Myometrial cell (primary cell): ENCODE measurements around the genes ZFR2 and SIRT6.

GRCh38 chr19:3868259-3869490, at the start of gene ZFR2:
Gene ZFR2, minus strand, starts transcription at chr19:3869038.
- RAMPAGE, long total RNA: no peak

DNA sequence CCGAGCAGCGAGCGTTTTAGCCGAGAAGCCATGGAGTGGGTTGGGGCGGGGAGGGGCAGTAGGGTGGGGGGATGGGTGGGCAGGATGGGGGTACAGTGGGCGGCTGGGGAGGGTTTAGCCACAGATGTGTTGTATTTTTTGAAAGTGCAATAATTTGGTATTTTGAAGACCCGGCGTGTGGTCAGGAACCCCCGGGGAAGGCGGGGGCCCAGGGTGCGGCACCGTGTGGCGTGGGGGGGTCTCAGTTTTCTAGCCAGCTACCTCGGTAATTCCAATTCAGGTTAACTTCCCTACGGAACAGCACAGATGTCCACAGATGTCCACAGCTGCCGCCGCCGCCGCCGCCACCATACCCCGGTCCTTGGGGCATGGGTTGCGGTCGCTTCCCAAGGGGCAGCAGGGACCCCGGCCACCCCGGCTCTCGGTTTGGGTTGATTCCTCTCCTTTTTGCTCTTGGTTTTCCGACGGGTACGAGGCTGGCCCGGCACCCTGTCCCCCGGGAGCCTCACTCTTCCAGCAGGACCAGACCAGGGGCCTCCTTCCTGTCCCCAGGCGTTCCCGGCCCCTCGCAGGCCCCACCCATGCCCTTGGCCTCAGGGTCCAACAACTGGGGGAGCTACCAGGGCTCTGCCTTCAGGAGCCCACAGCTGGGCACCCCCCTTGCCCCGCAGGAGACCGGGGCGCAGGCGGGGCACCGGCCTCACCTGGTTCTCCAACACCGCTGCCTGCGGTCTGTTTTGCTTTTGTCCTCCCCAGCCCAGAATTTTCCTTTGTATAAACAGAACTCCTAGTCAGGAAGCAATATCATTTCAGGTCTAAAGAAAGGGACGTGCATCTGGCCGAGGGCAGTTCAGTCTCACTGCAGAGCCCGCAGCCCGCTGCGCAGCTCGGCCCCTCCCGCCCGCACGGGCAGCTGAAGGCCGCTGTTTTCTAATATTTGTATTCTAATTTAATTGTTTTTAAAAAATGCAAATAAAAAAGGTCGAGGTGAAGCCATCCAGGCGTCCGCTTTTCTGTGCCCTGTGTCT, 28.0 kb downstream of the ZBTB7A start:
- RAMPAGE, long total RNA: no peak

- RAMPAGE, long total RNA: no peak
Observed at GRCh38 chr19:4058647-4059323, 7.9 kb downstream of the ZBTB7A start.

GRCh38 chr19:4065339-4066313, 1.1 kb downstream of the ZBTB7A start:
- RAMPAGE, long total RNA: no peak

DNA sequence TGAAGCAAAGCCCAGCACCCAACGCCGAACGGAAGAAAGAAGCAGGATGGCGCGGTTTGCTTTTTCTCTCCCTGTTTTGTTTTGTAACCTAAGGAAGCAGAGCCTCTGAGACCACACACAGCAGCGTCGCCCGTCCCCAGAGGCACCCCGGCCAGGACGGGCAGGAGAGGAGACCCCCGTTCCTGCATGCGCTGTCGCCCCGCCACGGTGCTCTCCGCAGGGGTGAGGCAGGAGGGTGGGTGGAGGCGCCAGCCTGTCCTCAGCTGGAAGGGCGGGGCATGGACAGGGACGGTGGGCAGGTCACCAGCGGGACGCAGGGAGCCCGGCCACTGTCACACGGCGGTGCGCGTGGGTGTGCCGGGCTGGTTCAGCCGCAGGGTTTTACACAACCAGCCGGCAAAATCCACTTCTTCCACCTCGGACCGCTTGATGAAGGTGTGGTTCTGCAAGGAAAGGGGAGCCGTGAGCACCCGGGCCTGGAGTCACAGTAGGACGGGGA, 23.6 kb upstream of the ZBTB7A start:
- RAMPAGE, long total RNA: no peak

- RAMPAGE, long total RNA: no peak
Observed at GRCh38 chr19:4140383-4140714, 13.1 kb upstream of the CREB3L3 start.

DNA sequence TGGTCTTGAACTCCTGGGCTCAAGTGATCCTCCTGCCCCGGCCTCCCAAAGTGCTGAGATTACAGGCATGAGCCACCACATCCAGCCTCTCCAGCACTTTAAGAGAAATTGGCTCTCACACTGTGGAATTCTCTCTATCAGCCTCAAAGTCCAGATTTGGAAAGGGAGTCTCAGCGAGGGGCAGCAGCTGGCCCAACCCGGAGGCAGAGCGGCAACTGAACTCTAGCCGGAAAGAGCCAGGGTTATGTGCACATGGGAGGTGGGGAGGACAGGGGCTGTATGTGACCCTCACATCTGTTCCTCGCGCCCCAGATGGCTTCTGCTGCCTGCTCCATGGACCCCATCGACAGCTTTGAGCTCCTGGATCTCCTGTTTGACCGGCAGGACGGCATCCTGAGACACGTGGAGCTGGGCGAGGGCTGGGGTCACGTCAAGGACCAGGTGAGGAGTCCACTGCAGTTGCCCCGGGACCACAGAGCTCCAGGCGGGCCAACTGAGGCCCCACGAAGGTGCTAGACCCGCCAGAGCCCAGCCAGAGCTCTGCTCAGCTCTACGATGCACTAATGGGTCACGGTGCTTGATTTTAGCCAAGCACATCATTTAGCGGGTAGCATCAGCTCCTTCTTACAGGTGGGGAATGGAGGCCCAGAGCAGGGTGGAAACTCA, 1.3 kb downstream of the CREB3L3 start:
- RAMPAGE, long total RNA: no peak

GRCh38 chr19:4170949-4171797, 11.2 kb downstream of the SIRT6 start:
- RAMPAGE, long total RNA: no peak

GRCh38 chr19:4181941-4182779, at the start of gene SIRT6:
Gene SIRT6, minus strand, starts transcription at chr19:4182563.
- RAMPAGE, long total RNA: no peak

DNA sequence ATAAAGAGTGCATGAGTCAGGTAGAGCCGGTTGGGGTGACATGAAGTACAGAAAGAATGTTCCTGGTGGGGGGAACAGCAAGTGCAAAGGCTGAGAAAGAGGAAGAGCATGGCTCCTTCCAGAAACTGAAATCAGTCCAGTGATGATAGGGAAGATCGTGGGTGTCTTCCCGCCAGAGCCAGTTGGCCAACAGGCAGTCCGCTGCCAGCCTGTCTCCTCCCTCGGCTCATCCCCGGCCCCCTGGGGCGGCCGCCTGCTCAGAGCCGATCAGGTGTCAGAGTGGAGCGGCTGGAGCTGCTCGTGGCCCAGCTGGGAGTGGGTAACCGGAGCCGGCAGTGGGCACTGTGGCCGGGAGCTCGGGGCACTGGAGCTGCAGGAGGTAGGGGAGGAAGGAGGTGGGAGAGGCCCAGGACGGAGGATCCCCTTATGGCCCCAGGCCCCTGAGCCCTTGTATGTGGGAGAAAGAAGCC, 1.5 kb downstream of the ANKRD24 start:
- RAMPAGE, long total RNA: no peak

DNA sequence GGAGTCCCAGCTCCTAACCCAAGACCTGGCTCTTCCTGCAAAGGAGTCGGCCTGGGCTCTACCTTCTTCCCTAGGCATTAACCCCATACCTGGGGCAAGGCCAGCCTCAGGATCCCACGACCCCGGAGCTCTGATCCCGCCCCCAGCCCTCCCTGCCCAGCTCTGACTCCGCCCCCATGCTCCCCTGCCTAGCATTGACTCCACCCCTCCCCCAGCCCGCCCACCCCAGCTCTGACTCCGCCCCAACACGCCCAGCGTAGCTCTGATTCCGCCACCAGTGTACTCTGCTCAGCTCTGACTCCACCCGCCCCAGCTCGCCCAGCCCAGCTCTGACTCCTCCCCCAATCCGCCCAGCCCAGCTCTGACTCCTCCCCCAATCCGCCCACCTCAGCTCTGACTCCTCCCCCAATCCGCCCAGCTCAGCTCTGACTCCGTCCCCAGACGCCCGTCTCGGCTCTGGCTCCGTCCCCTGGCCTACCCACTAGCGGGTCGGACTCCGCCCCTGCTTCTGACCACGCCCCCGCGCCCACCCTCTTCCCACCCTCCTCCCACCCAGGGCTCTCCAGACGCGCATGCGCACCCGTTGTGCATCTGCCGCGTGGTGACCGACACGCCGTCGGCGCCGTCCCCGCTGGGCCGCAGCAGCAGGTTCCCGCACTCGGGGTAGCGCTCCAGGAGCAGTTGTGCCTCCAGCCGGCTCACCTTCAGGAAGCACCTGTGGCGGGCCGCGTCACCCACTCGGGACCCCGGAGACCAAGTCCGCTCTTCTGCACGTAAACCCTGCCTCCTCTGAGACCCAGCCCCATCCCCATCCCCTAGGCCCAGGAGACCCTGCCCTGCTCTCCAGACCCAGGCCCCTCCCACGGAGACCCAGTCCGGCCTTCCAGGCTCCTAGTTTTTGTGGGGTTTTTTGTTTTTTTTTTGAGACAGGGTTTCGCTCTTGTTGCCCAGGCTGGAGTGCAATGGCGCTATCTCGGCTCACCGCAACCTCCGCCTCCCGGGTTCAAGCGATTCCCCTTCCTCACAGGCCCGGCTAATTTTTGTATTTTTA, 10.2 kb downstream of the STAP2 start:
- RAMPAGE, long total RNA: no peak

GRCh38 chr19:4357196-4357842, 14.0 kb downstream of the MPND start:
- RAMPAGE, long total RNA: no peak

DNA sequence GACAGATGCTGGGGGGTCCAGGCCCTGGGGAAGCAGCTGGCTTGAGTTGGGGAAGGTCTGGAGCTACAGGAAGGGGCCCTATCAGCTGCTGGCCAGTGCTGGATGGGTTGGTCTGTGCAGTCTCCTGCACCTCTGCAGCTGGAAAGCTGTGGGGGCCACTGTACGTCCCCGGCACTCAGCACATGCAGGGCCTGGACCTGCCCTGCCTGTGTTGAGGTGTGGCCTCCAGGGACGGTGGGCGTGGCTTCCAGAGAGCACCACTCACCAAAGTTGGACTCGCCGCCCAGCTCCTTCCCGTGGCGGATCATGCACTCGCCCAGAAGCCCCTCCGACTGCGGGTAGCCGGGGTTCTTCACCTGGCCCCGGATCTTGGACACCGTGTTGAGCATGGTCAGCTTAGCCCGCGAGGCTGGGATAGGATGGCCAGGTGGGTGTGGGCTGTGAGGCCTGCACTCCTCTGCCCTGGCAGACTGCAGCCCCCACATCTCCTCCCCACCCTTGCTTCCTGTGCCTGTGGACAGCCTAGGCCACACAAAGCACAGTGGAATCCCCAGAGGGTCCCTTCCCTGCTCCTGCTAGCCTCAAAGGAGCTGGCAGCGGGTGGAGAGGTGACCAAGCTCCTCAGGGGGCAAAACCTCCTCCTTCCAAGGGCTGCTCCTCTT, 22.0 kb downstream of the MPND start:
- RAMPAGE, long total RNA: no peak

- RAMPAGE, long total RNA: no peak
Observed at GRCh38 chr19:4368969-4369864, 25.9 kb downstream of the MPND start.

- RAMPAGE, long total RNA: no peak
Observed at GRCh38 chr19:4375035-4376130, 25.0 kb downstream of the SH3GL1 start.

DNA sequence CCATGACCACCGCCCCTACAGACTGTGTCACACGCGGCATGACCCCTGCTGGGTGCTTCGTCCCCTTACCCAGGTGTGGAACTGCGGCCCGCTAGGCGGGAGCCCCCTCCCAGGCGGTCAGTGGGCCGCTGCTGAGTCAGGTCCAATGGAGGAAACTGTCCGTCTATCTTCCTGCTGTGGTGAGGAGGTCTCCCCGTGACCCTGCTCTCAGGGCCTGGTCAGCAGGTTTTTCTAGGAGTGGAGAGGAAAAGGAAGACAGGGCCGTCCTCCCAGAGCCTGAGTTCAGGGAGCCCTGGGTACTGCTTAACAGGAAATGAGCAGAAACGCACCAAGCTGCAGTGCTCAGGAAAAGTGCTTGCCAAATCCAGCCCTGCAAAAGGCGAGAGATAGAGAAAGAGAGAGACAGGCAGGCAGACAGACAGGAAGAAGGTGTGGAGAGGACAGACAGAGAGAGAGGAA, 10.3 kb downstream of the SH3GL1 start:
- RAMPAGE, long total RNA: no peak

DNA sequence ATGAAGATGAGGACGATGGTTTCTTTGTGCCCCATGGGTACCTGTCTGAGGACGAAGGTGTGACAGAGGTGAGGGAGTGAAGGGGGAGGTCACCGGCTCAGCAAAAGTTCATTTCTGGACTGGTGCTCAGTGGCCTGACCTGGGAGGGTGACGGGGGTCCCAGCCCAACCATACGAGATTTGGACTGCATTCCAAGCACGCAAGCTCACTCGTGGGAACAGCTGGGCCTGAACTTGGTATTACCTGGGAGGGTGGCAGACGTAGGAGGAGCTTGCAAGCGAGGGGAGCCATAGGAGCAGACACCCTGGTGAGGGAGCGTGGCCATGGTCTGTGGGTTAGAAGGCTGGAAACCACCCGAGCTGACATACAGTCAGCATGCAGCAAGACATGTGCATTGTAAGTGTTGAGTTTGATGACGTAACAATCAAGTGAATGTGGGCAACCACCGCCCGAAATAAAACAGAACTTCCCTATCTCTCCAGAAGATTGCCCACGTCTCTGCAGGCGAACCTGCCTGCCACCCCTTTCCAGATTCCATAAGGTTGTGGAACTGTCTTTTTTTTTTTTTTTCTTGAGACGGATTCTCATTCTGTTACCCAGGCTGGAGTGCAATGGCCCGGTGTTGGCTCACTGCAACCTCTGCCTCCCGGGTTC, 26.9 kb downstream of the UBXN6 start:
- RAMPAGE, long total RNA: no peak

DNA sequence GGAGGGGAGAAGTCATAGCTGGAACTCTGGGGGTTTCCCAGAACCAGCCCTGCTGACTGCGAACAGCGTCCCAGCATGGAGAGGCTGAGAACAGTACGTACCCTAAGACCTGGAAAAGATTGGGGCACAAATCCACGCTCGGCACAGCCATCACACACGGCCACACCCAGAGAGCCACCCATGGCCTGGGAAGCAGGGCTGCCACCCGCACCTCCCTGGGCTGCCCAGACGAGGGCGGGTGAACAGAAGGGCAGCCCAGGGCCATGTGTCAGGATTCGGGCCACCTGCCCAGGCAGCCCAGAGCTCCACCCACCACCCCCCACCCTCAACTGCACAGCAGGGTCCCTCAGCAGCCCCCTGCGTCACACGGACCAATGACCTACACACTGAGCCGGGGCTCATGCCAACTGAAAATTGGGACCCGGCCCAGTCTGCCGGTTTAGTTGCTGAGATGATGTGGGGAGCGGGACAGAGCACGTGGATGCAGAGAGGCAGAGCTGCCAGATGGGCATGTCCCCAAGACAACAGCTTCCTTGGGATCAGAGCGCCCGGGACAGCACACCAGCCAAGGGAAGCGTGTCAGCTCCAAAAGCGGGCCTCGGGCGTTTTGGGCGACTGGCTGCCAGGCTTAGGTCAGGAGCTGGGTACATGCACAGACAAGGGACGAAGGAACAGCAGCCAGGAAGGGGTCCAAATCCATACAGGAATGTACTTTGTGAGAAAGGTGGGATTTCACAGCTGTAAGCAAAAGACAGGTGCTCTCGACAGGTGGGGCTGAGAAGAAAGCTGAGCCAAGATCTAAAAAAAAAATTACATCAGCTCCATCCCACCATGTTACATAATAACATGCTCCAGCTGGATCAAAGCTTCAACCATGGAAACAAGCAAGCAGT, 8.3 kb downstream of the UBXN6 start:
- RAMPAGE, long total RNA: no peak

- RAMPAGE, long total RNA: no peak
Observed at GRCh38 chr19:4474505-4475121, 2.5 kb downstream of the HDGFL2 start.

GRCh38 chr19:4507874-4508242, 10.4 kb downstream of the PLIN4 start:
- RAMPAGE, long total RNA: no peak